ENCODE measurements around a stretch of chr1.

GRCh38 chr1:8533228-8533518 is 215.3 kb downstream of the SLC45A1 start:
- PRO-cap, 7 experiments: peak in 1 of 7 experiments; most common plus-strand start chr1:8533352 (in 1); most common minus-strand start chr1:8533289 (in 1)

GRCh38 chr1:8620525-8621235 is 196.8 kb downstream of the RERE start:
- PRO-cap, 7 experiments: no peak in any of the 7 experiments

DNA sequence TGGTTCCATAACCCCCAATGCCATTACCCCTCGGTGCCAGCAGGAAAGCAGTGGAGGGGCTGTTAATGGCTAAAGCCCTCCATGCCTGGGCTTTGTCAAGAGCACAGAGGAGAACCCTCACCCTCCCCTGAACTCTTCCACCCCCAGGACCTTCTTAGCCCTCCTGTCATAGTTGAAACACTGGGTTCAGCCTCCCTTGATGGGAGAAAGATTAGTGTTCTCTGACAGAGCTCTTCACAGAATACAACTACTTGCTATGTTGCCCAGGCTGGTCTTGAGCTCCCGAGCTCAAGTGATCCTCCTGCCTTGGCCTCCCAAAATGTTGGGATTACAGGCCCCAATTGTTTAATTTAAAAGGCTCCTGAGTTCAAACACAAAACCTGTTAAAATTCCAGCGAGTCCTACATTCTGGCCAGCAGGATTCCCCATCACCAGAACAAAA is 15.1 kb downstream of the ENO1 start:
- PRO-cap, 7 experiments: no peak in any of the 7 experiments

- PRO-cap, 7 experiments: no peak in any of the 7 experiments
Observed at GRCh38 chr1:8870672-8871586, 7.6 kb downstream of the ENO1 start.

GRCh38 chr1:8889171-8889683 is 10.7 kb upstream of the ENO1 start:
- PRO-cap, 7 experiments: no peak in any of the 7 experiments

- PRO-cap, 7 experiments: peak in 3 of 7 experiments; most common plus-strand start chr1:8970358 (in 3); most common minus-strand start chr1:8970119 (in 3)
Observed at GRCh38 chr1:8969970-8970485, 24.4 kb downstream of the CA6 start.

DNA sequence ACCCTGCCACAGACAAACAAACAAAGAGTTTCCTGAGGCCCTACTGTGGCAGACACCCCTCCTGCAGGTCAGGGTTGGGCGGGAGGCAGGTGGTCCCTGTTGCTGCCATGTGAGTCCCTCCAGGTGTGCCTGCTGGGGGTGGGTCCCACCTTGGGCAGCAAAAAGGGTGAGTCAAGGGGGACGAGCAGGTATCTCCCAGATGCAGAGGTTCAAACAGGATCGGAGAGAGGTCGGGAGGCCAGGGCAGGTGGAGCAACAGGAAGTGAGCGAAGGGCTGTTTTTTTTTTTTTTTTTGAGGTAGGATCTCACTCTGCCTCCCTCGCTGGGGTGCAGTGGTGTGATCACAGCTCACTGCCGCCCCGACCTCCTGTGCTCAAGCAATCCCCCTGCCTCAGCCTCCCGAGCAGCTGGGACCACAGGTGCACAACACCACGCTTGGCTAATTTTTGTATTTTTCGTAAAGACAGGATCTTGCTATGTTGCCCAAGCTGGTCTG is 39.4 kb downstream of the SLC2A7 start:
- PRO-cap, 7 experiments: peak in 3 of 7 experiments; most common plus-strand start position 351 of the sequence (in 3)

DNA sequence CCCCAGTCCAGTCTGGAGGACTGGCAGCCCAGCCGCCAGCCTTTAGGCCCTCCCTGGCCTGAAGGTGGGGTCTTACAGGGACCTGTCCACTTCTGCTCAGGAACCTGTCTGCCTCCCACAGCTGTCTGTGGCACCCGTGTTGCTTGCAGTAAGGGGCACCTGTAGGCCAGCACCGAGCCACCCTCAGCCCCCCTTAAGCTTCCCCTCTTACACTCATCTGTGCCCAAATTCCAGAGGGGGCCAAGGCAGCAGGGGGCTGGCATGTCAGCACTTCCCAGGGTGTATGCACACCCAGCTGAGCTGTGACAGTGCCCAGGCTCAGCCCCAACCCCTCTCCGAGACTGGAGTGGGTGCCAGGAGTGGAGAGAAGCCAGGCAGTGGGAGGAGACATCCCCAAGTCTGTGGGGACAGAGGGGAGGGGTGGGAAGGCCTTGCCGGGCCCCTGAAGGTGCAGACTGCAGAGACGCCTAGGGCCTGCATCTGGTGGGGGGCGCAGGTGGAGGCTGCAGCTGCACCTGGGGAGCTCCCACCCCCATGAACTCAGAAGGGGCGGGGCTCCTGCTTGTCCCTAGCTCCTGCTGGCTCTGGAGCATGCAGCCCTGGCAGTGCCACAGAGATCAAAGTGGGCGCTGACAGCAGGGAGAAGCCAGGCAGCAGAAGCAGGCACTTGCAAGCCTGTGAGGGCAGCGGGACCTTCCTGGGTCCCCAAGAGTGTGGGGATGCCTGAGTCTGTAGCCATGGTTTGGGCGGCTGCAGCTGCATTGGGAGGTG is 5.4 kb upstream of the SLC2A7 start:
- PRO-cap, 7 experiments: no peak in any of the 7 experiments

DNA sequence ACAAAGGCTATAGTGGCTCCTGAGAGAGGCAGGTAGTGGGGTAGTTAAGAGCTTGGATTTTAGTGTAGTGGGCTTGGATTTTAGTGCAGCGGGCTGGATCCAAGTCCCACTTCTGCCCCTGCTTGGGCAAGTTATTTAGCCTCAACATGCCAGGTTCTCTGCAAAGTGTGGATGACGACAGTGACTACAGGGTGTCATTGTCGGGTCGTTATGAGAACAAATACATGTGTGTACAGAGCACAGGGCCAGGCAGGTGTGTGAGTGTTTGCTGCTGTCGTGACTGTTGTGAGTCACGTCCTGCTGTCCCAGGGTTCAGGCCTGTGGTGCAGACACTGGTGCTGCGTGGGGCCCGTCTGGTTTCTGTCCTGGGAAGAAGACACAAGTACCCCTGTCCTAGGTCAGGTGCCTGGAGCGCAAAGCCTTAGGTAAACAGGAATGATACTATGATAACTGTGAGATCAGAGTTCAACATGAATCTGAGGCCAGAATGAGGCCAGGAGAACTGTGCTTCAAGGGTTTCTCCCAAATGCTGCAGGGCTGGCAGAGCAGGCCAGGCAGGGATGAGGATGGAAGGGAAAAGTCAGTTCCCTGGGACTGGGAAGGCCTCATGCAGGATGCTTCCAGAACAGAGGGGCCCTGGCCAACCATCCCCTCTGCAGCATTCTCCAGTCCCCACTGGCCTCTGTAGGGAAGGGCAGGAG is 15.9 kb downstream of the GPR157 start:
- PRO-cap, 7 experiments: no peak in any of the 7 experiments

- PRO-cap, 7 experiments: no peak in any of the 7 experiments
Observed at GRCh38 chr1:9127779-9128405, 1.0 kb downstream of the GPR157 start.

DNA sequence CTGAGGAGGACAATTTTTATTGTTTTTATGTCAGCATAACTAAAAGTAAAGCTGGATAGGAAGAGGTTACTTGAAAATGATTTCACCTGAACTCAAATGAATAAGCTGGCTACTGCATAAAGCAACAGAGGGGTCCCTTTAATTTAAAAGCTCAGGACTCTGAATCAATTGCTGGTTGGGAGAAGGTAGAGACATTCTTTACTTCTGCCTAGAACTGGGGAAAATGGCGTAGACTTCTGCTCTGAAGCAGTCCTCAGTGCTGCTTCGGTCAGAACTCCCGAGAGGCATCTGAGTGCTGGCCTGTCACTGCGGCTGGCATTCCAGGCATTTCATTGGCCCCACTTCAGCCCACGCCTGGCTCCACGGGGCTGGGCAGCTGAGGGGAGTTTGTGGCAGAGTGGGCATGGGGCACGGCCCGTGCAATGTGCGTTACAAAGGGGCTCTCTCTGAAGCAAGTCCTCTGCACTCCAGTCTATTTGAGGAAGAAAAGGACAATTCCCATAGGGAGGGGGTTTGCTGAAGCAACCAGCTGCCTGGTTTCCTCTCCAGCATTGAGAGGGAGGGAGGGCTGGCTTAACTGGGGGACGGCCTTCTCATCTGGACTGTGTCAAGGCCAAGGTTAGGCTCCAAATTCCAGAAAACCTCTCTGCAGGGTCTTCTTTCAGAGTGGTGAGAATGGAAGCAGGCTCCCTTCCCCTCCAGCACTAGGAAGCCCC is 20.9 kb upstream of the GPR157 start:
- PRO-cap, 7 experiments: no peak in any of the 7 experiments

- PRO-cap, 7 experiments: no peak in any of the 7 experiments
Observed at GRCh38 chr1:9181819-9182701, 52.5 kb upstream of the H6PD start.

DNA sequence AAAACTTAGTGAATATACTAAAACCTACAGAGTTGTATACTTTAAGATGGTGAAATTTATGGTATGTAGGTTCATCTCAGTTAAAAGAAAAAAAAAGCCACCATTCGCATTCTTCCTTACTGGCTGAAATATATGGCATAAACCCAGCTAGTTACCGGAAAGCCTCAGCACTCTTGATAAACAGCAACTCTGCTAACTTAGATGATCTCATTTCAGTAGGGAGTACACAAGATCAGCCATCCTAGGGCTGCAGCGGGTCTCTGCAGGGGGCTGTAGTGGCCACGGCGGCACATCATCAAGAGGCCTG is 48.1 kb upstream of the H6PD start:
- PRO-cap, 7 experiments: no peak in any of the 7 experiments

DNA sequence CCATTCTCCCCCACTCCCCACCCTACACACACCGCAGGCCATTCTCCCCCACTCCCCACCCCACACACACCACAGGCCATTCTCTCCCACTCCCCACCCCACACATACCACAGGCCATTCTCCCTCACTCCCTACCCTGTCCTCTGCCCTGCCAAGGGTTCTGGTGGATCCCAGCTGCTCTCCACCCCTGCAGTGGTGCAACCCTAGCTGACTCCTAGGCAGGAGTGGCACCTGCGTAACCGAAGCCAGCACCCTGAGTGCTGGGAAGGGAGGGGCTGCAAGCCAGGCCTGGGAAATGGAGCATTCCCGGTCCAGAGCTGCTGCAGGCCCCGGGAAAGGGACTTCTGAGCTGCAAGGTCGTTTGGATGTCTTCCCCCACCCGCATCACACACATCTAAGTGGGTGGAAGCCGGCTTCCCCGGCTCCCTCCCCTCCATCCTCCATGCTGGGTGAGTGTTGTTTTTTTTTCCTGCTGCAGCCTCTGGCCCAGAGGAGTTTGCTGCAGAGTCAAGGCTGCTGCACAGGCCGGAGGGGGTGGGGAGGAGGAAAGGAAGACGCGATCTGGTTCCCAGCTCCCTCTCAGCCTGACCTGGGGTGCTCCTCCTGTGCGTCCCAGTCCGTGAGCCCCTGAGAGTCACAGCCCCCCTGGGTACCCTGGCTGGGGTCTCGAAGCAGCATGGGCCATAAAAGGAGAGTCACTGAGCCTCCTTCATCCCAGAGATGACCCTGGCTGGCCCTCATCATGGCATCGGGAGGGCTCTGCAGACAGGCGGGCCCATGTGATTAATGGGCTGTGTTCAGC is 16.1 kb downstream of the H6PD start:
- PRO-cap, 7 experiments: no peak in any of the 7 experiments

DNA sequence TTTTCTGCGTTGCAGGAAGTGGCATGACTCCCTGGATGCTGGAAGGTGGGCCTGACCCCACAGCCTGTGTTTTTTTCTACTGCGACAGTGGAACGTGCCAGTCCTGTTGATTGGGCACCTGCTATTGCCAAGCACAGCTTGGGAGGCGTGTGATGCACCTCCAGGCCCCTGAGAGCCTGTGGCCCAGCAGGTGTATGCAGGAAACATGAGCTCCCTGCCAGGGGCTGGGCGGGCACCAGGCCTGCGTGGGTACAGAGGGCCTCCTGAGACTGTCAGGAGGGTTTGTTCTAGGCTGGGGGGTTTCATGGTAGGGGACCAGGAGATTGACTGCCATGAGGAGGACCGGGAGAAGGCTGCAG is 16.0 kb downstream of the SPSB1 start:
- PRO-cap, 7 experiments: no peak in any of the 7 experiments

GRCh38 chr1:9400625-9401056 is 107.9 kb downstream of the SPSB1 start:
- PRO-cap, 7 experiments: no peak in any of the 7 experiments

GRCh38 chr1:9440658-9440966 is 98.7 kb upstream of the SLC25A33 start:
- PRO-cap, 7 experiments: no peak in any of the 7 experiments

DNA sequence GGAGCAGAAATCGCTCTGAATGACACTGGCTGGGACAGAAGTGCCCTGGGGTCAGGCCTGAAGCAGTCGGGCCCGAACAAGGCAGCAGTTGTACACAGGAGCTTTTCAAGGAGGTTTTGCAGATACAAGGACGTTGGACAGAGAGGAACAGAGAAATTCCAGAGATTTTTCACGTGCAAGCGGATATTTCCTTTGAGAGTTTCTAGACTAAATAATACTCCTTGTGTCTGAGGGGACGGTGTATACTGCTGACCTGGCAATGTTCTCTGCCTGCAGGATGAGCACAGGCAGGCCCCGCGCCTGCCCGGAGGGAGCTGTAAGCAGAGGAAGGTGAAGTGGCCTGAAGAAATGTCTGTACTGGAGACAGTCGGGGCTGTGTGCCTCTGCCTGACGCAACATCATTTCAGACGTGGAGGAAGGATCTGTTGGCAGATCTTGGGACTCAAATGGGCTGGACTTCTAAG is 95.3 kb upstream of the SLC25A33 start:
- PRO-cap, 7 experiments: no peak in any of the 7 experiments

DNA sequence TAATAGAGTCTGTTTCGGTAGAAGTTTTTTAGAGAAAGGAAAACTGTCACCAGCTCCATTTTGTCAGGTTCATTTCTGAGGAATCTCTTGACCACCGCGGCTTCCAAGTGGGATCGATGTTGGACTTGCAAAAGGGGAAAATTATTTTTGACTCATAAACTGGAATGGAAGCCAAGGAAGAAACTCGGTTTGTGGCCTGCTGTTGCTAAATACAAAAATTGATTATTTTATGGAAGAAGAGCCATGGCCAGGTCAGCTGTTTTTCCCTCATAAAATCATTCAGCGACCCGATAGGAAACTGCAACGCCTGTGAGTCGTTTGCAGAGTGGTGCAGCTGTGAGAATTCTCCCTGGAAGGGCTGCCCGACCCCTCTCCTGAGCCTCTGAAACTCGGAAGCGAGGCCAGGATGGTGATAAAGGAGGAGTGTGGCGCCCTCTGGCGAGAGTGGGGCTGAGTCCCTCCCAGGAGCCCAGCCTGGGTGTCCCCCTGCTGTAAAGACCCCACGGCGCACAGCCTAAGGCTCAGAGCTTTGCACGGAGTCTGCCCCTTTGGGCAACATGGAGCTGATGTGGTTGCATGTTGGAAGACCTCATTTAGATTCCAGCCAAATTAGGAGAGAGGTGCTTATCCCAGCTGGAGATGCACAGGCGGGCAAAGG is 83.6 kb upstream of the SLC25A33 start:
- PRO-cap, 7 experiments: no peak in any of the 7 experiments

DNA sequence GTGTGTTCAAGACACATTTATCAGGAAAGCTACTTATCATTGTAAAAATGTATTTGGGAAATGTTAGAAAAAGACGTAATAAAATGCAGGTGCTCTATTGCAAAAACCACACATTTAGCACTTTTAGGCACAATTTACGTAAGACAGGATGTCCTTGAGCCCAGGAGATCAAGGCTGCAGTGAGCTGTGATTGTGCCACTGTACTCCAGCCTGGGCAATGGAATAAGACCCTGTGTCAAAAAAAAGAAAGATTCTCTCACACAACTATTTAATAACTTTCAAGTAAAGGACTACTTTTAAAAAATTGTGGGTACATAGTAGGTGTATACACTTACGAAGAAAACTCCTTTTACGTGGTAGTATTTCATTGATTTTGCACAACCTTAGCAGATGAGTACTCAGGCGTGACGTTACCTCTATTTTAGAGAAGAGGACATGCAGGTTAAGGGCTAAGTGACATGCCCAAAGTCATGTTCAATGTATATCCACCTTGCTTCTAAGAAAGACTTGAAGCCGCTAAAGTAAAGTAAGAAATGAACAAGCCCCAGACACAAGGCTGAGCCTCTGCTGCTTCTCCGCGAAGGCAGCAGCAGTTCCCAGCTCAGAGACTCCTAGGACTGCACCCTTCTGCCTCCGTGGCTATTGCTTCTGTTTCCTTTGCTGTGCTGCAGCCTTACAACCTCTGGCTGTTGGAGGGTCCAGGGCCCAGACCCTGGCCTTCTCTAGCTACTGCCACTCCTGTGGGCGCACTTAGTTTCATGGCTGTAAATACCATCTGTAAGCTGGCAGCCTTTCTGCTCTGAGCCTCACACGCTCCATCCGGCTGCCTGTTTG is 18.6 kb downstream of the SLC25A33 start:
- PRO-cap, 7 experiments: no peak in any of the 7 experiments